Cardiac atrium fibroblast (primary cell): ENCODE data around the genes DSG3 and GAREM1.

GRCh38 chr18:31426708-31427493 is 20.6 kb upstream of the DSG3 start:
- RAMPAGE, long total RNA, result no peak

DNA sequence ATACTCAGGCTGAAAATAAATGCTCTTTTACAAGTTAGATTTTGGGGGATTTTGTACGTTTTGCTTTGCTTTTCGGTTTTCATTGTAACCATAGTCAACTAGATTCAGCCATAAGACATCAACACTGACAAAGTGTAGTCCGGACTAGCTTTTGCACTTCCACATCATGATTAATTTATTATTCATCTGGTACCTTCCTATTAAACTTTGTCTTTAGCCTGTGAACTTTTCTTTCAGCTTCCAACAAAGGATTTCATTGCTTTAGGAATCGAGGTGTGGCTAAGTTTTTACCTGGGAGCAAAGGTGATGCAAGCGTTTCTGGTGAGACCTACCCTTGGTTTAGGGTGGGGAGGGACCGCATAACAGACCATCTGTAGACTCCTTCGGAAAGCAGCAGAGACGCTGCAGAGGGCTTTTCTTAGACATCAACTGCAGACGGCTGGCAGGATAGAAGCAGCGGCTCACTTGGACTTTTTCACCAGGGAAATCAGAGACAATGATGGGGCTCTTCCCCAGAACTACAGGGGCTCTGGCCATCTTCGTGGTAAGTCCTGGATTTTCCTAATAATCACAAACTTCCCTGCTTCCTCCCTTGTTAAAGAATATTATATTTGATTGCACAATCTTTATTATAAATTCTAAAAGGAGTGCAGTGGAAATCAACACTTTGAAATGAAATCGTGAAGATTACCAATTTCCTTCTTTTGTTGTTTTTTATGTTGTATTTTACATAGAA is at the start of gene DSG3:
DSG3 (plus strand) TSS at position 360 of the 736 bp plus-strand sequence.
- RAMPAGE, long total RNA, result no peak

- RAMPAGE, long total RNA, result no peak
Observed at GRCh38 chr18:31900274-31901171, 42.4 kb downstream of the TRAPPC8 start.

GRCh38 chr18:32049849-32050108 is 31.2 kb downstream of the RNF125 start:
- RAMPAGE, long total RNA, result no peak

GRCh38 chr18:32201972-32202542 is 12.2 kb downstream of the MEP1B start:
- RAMPAGE, long total RNA, result no peak

DNA sequence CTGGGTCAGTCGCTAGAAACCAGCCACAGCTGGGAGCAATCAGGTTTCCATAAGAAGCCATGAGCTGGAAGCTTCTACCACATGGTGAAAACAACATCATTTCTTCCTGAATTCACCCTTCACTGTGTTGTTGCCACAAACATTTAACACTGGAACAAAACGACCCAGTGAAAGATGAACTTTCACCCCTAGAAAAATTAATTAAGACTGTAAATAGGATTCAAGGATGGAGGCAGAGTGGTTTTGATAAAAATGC is 86.6 kb downstream of the GAREM1 start:
- RAMPAGE, long total RNA, result no peak

- RAMPAGE, long total RNA, result start-site peak on the minus strand at chr18:32413224-32413239, 67 and 28 reads in 2 replicates
Observed at GRCh38 chr18:32412811-32413293, 57.8 kb downstream of the GAREM1 start.

DNA sequence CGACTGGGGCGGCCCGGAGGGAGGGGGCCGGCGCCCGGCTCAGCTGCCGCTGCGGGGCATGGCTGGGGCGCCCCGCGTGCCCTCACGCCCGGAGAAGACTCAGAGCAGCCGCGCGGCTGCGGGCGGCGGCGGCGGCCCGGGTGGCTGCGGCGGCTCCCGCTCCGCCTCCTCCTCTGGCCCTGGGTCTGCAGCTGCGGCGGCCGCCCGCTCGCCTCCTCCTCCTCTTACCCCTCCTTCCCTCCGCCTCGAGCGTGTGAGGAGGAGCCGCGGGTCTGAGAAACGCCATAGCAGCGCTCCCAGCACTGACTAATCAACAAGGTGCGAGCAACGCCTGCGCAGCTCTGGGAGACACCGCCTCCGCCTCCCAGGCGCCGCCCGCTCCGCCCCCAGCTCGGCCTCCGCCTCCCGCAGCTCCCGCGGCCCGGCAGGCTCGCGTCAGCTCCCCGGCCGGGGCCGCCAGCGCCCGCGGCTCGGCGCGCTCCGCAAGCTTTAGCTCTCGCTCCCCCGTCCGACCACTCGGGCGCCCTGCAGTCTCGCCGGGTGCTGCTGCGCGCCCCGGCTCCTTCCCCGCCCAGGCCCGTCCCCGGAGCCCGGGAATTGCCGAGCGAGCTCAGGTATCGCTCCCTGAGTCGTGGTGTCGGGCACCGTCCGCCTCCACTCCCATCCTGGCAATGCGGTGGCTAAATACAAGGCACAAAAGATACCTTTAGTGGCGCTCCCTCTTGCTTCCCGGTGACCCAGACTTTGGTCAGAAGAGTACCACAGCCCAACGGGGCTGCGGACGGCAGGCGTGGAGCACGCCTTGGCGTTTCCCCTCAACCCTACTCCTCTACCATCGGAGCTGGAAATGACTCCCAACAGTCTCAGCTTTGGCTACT is at the start of gene GAREM1:
GAREM1 (minus strand) TSS at position 308 of the 878 bp plus-strand sequence.
- RAMPAGE, long total RNA, result no peak

DNA sequence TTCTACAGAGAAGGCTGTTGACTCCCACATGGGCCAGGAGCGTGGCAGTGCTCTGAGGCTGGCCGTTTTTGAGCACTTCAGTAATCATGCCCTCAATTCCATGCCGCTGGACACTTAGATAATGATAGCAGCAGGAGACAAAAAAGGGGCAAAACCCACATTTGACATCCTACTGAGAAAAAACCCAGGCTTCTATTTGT is 51.8 kb downstream of the KLHL14 start:
- RAMPAGE, long total RNA, result no peak

DNA sequence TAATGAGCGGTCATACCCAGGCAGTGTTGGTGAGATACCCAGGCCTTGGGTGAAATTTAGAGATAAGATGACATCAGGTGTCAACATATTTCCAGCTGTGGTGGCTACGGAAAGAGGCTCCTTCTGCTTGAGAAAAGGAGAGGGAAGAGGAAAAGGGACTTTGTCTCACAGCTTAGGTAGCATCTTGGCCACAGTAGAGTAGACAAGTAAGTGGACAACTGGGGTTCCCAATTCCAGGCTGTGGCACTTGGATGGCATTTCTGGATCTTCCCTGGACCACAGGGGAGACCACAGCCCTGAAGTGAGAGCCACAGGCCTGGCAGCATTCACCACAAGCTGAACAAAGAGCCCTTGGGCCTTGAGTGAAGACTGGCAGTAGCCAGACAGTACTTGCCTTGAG is 226.0 kb upstream of the KLHL14 start:
- RAMPAGE, long total RNA, result no peak

GRCh38 chr18:33533013-33533351 is 45.0 kb upstream of the ASXL3 start:
- RAMPAGE, long total RNA, result no peak

GRCh38 chr18:33578708-33579177 is 724 bp downstream of the ASXL3 start:
- RAMPAGE, long total RNA, result no peak

DNA sequence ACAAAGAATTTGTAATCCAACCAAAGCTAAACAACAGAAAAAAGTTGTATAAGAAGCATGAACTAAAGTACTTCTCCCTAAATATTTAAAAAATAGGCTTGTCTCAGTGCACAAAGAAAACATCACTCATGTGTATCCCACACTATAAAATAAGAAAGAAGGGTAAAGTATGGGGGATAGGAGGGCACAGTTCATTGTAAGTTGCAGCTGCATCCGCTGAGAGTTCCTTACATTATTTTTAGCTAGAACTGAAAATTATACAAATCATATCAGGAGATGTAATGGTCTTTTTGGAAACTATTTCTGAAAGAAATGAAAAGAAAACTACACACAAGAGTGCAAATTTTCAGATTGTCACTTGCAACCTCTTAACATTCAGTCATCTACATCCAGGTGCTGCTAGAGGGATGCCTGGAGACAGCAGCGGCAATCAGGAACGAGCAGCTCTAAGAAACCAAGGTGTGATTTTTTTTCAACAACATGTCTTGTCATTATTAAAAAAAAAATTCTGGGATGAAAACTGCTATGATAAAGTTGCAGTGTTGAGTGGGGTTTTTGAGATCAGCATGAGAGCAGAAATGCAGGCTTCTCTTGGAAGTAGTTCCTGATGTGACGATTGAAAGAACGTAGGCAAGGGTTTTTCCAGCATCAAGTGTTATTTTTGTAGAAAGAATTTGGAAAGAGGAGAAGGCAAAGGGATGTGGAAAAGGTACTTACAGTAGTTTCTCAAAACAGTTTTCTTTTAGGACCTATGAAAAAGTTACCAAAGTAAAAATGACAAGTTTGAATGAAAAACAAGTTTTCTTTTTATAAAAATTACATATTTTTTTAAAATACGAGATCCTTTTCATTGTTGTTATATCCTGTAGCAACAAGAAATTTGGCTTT is 273.8 kb downstream of the ASXL3 start:
- RAMPAGE, long total RNA, result no peak

DNA sequence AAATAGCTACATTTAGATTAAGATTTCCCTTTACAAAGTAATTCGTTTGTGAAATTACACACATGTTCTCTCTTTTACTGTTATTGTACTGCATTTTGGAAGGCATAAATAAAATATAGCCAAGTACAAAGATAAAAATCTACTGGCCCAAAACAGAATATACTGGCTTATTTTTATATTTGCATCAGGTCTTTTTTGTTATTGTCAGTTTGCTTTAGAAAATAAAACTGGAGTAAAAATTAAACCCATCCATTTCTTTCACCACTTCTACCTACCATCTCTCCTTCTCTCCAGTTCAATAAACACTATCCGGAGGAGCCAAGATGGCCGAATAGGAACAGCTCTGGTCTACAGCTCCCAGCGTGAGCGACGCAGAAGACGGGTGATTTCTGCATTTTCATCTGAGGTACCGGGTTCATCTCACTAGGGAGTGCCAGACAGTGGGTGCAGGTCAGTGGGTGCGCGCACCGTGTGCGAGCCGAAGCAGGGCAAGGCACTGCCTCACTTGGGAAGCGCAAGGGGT is 106.2 kb upstream of the NOL4 start:
- RAMPAGE, long total RNA, result no peak

- RAMPAGE, long total RNA, result no peak
Observed at GRCh38 chr18:34807980-34808674, 98.0 kb downstream of the DTNA start.

DNA sequence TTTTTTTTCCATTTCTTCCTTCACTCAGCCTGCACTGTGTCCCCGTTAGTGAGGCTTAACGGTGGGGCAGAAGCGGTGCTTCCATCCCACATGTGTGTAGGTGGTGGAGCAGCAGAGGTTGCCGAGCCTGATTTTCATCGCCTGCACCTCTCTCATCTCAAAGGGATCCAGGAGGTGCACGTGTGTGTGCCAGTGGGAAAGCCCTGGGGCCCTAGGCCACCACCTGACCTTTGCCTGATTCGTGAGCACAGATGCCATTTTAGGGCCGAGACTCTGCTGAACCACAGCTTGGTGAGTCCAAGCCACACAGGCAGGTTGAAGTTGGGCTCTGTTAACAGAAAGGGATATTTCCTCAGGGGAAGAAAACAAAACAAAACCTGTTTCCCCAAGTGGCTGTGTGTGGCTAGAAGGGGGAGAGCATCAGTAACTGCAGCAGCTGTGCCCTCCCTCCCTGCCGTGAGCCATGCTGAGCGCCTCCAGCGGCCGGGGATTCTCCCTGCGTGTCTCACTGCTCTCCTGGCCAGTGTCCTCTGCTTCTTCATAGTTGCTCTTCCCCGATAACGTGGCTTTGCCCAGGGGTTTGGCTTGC is 81.5 kb downstream of the MAPRE2 start:
- RAMPAGE, long total RNA, result no peak

GRCh38 chr18:35253860-35254521 is 13.2 kb downstream of the ZNF397 start:
- RAMPAGE, long total RNA, result no peak

GRCh38 chr18:35340163-35341436 is 3.6 kb downstream of the ZNF24 start:
- RAMPAGE, long total RNA, result no peak

DNA sequence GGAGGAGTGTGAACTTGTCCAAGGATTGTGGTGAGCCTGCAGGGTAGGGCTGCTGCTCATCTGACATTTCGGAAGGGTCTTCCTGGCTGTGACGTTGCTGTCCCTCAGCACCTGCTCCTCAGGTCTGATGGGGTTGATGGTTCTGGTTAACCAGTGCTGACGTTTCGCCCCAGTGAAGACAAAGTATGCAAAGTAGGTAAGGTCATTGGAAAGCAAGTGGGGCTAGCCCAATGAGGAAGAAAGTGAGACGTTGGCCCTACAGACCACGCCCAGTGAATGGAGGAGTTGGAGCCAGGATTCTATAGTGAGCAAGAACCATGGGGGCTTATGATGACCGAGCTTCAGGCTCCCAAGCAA is 33.4 kb upstream of the ZNF396 start:
- RAMPAGE, long total RNA, result no peak

DNA sequence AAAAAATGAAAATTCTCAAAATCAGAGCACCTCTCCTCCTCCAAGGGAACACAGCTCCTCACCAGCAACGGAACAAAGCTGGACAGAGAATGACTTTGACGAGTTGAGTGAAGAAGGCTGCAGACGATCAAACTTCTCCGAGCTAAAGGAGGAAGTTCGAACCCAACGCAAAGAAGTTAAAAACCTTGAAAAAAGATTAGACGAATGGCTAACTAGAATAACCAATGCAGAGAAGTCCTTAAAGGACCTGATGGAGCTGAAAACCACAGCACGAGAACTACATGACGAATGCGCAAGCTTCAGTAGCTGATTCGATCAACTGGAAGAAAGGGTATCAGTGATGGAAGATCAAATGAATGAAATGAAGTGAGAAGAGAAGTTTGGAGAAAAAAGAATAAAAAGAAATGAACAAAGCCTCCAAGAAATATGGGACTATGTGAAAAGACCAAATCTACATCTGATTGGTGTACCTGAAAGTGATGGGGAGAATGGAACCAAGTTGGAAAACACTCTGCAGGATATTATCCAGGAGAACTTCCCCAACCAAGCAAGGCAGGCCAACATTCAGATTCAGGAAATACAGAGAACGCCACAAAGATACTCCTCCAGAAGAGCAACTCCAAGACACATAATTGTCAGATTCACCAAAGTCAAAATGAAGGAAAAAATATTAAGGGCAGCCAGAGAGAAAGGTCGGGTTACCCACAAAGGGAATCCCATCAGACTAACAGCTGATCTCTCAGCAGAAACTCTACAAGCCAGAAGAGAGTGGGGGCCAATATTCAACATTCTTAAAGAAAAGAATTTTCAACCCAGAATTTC is 47.3 kb downstream of the GALNT1 start:
- RAMPAGE, long total RNA, result no peak